AG04449 (cell line): ENCODE measurements around a stretch of chr13.

DNA sequence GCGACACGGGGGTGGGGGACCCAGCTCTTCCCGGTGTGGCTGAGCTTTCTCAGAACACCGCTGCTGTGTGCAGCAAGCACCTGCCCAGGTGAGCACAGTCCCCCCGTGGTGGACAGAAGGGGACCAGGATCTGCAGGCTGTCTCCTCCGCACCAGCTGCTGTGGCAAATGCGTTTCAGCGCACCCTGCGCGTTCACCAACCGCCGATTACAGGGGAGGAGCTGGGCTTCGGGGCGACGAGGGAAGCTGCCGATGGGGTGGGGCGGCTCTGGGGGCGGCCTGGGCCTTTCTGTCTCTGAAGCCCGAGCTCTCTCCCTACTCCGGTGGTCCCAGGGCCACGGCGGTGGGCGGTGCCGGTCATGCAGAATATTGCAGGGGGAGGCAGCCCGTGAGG, 54.6 kb upstream of the F7 start:
- RRBS: no CpG with 5 or more reads among the region's 25 CpGs

- RRBS: no CpG with 5 or more reads among the region's 22 CpGs
Measured at GRCh38 chr13:113098505-113099213, 6.9 kb upstream of the F7 start.

- RRBS: 16% methylated on average over 8 of the region's 60 CpGs
Measured at GRCh38 chr13:113129883-113130716, 7.5 kb downstream of the F10 start.

- RRBS: no CpG with 5 or more reads among the region's 16 CpGs
Measured at GRCh38 chr13:113151701-113152201, 6.7 kb upstream of the PROZ start.

DNA sequence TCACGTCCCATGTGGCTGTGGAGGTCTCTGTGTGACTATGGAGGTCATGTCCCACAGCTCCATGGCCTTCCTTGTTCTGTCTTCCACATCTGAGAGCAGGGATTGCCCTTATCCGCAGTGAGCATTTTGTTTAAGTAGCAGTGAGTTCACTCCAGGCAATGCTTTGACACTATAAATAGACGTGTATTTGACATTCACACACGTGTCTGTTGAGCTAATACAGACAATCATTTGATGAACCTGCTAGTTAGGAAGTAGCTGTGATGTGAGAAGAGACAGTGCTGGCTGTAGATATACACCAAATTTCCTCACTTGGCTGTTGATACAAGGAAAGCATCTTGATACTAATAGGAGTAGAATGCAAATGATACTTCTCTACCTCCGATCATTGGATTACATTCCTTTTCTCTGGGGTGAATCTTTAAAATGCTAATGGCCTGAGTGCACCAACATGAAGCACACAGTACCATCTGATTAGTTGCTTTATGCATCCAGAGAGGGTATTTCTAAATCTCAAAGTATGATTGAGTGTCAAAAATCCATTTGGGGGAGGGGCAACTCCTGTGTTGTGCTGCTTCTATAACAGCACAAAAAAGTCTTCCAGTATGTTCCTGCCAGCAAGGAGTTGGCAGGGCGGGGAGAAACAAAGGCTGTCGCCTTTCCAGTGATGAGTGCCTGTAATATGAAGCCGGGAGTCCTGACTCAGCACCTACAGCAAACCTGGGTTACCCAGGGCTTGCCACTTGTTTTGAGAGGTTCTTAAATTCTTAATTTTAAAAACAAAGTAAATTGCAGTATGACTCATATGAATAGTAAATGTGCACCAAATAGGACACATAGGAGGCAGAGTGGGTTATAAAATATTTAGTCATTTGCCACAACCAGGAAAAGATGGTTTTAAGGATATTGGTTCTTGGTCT, 7.0 kb downstream of the CUL4A start:
- RRBS: no CpG with 5 or more reads among the region's 8 CpGs

- RRBS: no CpG with 5 or more reads among the region's 23 CpGs
Measured at GRCh38 chr13:113232543-113233474, 23.4 kb downstream of the CUL4A start.

DNA sequence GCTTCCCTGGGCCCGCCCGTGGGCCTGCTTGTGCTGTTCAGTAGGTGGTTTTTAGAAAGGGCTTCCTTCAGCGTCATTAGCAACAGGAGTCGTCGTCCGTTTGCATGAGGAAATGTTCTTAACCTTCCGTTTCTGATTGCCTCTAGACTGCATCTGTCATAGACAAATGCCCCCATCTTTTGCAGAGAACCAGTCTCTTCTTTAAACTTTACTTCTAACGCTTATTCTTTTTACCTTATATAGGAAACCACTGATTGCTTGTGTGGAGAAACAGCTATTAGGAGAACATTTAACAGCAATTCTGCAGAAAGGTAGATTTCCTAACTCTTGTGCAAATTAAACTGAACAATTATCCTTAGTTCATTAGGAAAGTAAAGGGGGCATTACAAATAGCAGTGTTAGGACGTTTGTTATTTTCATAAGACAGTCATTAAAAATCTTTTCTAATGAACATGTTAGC, 27.2 kb downstream of the CUL4A start:
- RRBS: no CpG with 5 or more reads among the region's 9 CpGs

- RRBS: no CpG with 5 or more reads among the region's 12 CpGs
Measured at GRCh38 chr13:113242762-113243597, 33.6 kb downstream of the CUL4A start.

GRCh38 chr13:113258410-113259069, 38.5 kb upstream of the LAMP1 start:
- RRBS: no CpG with 5 or more reads among the region's 4 CpGs

DNA sequence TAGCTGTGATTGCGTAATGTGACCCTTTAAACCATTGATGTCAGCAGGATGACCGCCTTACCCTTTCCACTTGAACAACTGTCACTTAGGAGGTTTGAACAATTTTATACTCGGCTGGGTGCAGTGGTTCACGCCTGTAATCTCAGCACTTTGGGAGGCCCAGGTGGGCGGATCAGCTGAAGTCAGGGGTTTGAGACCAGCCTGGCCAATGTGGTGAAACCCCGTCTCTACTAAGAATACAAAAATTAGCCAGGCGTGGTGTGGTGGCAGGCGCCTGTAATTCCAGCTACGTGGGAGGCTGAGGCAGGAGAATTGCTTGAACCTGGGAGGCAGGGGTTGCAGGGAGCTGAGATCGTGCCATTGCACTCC, 3.0 kb downstream of the LAMP1 start:
- RRBS: no CpG with 5 or more reads among the region's 10 CpGs

GRCh38 chr13:113396331-113396801, 32.4 kb upstream of the GRTP1 start:
- RRBS: 57% methylated on average over 2 of the region's 14 CpGs

GRCh38 chr13:113405117-113405347, 41.1 kb upstream of the GRTP1 start:
- RRBS: no CpG with 5 or more reads among the region's 9 CpGs

GRCh38 chr13:113448529-113449722, 4.4 kb downstream of the ADPRHL1 start:
- RRBS: 64% methylated on average over 4 of the region's 36 CpGs

DNA sequence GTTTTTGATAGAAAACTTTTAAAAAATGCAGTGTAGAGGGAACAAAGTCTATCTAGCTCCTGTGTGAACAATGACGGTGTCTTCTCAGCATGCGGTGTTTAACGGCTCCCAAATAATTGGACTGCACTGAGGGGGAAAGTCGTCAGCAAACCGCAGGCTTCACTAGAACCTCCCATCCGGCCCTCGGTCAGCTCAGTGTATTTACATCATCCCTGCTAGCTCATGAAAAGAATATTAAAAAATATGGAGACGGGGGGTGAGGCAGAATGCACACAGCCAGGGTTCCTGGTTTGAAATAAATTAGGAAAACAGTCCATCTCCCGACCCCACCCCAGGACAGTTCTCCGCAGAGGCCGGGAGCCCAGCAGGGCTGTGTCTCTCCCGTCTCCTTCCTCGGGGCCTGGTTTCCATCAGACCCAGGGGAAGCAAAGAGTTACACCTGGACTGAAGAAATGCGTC, 757 bp upstream of the ADPRHL1 start:
- RRBS: no CpG with 5 or more reads among the region's 14 CpGs

- RRBS: no CpG with 5 or more reads among the region's 10 CpGs
Measured at GRCh38 chr13:113474226-113474613, 16.3 kb downstream of the DCUN1D2 start.

GRCh38 chr13:113483330-113484363, 6.9 kb downstream of the DCUN1D2 start:
- RRBS: 86% methylated on average over 9 of the region's 38 CpGs

DNA sequence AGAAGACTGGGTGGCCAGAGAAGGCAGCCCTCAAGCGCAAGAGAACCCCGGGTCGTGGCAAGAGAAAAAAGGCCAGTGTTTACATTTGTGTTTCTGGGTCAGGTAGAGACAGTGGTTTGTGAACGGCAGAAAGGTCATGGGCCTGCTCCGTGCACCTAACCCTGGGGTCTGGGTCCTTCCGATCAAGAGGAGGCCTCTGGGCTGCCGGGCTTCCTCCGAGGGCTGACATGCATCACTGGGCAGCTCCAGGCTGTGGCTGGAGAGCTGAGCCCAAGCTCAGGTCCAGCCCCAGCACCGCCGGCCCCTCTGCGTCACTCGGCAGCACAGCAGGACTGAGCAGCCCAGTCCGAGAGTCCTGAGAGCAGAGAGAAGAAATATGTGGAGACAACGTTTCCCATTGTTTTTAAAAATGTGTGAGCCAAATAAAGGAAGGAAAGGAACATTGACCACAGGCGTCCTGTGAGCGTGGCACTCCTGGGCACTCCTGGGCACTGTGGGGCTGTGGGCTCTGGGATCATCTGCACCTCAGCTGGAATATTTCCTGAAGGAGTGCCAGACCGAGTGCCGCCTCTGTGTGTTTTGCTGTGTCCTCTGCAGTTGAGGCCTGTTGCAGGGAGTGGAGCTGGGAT, 38.0 kb upstream of the TFDP1 start:
- RRBS: 39% methylated on average over 2 of the region's 18 CpGs

DNA sequence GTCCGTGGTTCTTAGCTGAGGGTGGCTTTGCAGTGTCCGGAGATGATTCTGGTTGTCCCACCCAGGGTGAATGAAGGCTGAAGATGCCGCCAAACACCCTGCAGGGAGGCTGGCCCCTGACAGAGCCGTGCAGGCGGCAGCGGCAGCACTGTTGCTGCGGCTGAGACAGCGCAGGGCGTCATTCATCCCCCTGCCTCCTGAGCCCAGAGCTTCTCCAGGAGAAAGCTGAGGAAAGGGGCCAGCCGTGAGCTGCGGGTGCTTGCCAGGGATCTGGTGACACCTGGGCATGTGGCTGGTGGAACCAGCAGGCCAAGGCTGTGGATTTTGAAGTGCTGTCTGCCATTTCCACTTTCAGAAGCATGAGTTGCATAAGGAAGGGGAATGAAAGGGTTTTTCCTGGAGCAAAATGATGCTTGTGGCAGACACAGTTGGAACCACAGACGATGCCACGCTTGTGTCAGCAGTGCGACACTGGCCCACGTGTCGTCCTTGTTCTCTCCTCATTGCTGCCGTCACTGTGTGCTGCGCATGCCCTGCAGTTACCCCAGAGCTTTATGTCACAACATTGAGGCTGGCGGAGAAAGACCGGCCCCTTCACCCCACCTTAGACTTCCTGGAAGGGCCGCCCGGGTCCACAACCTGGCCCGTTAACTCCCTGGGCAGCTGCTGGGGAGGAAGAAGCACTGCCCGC, 22.6 kb downstream of the TFDP1 start:
- RRBS: no CpG with 5 or more reads among the region's 24 CpGs

- RRBS: no CpG with 5 or more reads among the region's 22 CpGs
Measured at GRCh38 chr13:113802165-113802777, 43.2 kb downstream of the TMEM255B start.

- RRBS: no CpG with 5 or more reads among the region's 18 CpGs
Measured at GRCh38 chr13:113860478-113861502, 3.1 kb downstream of the GAS6 start.